NALM6 (cell line): ENCODE results near the genes SNX19, SPATA19 and JAM3.

DNA sequence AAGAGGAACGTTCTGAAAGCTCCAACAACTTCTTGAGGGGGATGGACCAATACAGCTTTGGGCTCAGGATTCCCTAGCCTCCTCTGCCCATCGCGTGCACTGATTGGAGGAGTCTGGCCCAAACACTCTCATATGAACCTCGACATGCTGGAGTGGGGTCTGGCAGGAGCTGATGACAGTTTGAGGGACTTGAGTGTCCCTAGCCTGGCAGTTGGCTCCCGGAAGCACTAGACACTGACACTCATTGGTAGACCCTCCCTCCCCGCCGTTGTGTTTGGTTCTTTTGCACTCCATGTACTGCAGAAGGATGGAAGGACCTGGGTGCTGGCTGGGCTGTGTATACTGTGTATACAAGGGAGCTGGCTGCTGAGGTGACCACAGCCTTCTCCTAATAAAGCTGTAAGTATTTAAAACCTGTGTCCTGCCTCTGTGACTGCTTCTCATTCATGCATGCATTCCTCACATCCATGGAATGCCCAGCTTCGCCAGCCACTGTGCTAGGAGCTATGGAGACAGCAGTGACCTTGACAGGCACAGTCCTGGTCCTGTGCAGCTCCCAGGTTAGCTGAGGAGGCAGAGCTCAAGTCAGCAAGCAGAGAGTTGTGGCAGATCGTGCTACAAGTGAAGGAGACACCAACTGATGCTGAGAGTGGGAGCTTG, 27.9 kb downstream of the ADAMTS15 start:
- PRO-cap: no peak

- PRO-cap: no peak
These were observed 186.5 kb downstream of the ADAMTS15 start for GRCh38 chr11:130634808-130635464.

GRCh38 chr11:130645400-130646029, 197.1 kb downstream of the ADAMTS15 start:
- PRO-cap: no peak

GRCh38 chr11:130675219-130676049, 227.0 kb downstream of the ADAMTS15 start:
- PRO-cap: no peak

GRCh38 chr11:130909781-130910574, 6.3 kb downstream of the SNX19 start:
- PRO-cap: no peak

DNA sequence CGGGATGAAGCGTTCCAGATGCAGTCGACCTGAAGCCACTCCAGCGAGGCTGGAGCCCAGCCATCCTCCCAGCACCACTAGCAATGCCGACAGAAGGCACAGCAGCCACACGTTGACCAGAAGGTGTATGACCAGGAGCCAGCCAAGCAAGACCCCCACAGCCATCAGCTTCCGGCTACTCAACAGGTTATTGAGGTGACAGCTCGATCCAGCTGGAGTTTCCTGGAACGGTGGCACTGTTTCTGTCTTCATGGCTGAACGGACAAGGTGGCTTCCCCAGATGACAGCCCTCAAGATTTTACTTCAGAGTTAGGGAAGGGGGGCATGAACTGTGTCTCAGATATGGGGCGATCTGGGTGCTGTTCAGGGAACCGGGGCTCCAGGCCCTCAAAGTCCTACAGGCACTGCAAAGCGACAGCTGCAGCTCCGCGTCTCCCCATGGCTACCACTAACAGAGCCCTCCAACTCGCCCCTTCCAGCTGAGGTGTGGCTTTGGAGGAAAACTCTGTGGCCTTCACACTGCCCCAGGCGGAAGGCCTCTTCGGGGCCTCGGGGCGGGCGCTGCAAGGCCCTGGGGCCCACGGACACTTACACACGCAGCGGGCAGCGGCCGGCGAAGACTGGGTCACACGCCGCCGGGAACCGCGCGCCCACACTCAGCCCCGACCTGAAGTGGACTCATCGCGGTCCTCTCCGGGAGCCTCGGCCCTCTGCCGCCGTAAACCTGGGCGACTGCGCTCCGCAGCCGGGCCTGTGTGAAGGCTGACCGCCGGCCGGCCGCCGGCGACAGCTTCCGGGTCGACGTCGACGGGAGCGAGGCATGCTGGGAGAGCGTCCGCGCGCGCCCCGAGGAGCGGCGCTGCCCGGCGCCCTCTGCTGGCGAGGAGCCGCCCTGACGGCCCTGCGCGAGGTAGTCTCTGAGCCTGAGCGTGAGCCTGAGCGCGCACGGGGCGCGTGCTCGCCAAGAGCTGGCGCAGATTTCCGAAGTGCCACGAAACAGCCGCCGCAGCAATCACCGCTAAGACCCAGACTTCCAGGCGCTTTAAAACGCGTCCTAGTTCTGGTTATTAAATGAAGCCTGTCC, at the start of gene SNX19:
Gene SNX19 (minus strand): TSS at position 792 of the 1,084 bp plus-strand sequence.
- PRO-cap: unidirectional peak, minus-strand start at position 762 of the sequence

DNA sequence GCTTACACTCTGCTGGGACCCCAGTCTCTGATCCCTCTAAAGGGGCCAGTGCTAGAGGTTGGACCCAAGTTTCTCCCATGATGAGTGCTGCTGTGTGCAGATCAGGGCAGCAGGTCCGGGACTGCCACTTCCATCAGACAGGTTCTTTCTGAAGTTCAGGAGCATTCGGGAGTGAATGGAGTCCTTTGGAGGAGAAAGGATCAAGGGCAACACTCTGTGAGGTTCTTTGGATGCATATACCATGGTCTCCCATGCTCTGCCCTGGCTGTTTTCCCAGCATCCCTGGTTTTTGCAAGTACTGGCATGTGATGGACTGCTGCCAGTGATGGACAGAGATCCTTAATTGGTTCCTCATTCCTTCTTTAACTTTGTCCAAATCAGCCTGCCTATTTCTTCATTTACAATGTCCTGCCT, 44.0 kb downstream of the NTM start:
- PRO-cap: no peak

DNA sequence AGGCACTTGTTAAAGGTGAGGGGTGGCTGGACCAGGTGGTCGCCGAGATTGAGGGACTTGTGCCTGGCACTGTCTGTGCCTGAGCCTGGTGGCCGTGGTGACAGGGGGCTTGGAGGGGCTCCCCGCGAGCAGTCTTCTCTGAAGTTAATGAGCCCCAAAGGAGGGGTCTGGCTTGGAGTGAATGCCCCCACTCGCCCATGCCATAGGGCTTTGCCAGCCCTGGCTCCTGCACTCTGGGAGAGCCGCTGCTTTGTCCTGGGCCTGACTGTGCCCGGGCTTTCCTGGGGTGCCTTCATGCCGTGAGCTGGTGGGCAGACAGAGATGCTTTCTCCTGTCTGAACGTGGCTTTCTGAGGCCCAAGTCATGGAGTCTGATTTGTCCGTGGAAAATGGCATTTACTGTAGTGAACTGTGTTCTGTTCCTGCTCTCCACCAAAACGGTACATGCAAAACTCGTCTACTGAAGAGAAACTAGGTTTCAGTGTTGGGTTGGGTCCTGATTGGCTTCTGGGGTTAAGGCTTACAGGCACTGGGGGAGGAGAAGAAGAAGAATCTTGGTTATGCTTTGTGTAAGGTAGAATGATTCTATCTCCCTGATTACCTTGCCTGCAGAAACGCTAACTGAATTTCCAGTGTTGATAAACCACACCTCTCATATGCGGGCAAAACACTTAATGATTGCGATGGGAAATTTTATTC, 541.6 kb downstream of the NTM start:
- PRO-cap: no peak

DNA sequence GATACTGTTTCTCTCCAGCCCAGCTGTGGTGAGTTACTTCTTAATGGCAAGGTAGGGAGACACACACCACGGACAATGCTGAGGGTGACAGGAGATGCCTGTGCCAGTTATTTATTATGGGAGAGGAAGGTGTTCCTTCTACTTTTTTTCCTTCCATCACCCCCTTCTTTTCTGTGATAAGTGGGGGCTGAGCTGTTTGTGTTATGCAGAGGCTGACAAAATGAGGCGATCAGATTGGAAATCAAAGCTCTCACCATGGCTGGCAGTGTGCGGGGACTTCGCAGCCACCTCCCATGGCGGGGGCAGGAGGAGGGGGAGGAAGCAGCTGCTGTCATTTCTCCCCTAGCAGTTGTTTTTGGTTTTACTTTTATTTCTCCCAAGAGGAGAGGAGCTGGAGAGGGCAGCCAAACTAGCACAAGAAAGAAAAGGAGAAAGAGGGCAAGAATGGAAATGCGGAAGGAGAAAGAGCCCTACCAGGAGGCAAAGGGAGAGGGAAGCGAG, 755.9 kb downstream of the NTM start:
- PRO-cap: no peak

GRCh38 chr11:133063837-133065049, 468.1 kb downstream of the OPCML start:
- PRO-cap: no peak

GRCh38 chr11:133845234-133845852, at the start of gene SPATA19:
Gene SPATA19, minus strand, starts transcription at chr11:133845513.
- PRO-cap: no peak

DNA sequence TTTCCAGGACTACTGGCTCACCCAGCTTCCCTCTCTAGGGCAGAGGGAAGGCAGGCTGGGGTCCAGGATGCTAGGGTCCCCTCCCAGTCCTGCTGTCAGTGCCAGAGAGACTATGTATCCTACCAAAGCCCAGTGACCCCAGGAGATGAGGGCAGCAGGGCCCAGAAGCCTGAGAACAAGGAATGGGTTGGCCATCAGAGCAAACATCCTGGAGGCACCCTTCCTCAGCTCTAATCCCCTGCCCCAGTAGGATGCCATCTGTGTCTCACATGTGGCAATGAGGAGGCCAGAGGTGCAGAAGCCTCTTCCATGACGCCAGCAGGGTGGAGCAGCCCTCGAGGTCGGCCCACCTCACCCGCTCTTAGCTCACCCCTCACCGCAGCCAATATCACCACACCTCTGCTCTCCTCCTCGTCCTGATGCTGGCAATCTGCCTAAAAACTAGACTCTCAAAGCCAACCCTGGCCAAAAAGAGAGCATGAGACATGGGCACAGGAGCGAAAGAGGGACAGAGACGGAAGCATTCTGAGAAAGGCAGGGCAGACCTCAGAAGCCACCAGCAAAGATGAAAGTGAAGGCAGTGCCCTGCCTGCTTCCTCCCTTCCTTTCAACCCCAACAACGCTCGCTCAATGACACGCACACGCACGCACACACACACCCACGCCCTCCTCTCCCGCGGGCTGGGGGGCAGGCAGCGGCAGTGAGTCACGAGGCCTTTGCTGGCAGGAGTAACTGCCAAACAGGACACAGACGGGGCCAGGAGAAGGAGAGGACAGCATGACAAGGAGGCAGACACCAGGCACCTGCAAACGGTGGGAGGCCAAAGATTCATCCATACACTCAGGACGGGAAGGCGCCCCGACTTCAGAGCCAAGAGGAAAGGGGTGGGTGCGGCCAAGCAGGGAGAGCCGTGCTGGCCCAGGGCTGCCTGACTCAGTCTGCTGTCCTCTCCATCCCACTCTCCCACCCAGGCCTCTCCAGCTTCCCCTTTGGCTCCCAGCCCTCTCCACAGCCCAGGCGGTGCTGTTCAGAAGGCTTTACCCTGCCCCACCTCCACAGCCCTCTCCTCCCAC, 11.6 kb downstream of the IGSF9B start:
- PRO-cap: no peak

GRCh38 chr11:133954912-133956180, 1.4 kb downstream of the IGSF9B start:
- PRO-cap: no peak

- PRO-cap: no peak
These were observed 8.3 kb upstream of the IGSF9B start for GRCh38 chr11:133964998-133965585.

- PRO-cap: no peak
These were observed 13.9 kb upstream of the IGSF9B start for GRCh38 chr11:133970732-133971017.

GRCh38 chr11:134068715-134069339, at the start of gene JAM3:
Gene JAM3, plus strand, starts transcription at chr11:134069072.
- PRO-cap: no peak

DNA sequence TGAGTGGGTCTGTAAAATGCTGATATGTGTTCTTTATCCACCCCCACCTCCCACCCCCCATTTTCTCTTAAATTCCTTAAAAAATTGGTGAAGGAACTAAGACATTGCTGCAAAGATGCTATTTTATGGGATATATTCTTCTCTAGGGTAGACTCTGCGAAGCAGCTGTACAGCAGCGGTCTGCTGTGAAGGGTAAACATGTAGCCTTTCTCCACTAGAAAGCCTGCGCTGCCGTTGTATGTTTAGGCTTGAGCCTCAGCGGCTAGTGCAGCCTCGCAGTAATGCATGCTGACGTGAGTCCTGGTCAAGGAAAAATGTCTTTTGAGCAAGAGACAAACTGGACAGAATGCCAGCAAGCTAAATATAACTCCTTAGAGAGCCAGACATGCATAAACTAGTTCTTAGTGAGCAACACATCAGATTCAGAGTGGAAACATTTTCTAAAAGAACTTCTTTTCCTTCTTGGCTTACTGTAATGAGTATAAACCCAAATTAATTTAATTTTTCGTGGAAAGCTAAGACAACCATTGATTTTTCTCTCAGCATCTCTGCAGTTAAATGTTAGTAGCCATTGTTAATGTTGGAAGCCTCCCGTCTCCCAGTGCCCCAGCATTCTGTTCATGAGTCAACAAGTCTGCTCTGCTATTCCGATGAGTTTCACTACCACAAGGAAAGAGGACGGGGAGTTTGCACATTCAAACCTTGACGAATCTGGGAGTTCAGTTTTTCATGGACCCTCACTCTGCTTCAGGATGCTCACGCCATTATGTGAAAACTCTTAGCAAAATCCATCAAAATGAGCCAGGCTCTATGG, 51.3 kb downstream of the JAM3 start:
- PRO-cap: no peak

DNA sequence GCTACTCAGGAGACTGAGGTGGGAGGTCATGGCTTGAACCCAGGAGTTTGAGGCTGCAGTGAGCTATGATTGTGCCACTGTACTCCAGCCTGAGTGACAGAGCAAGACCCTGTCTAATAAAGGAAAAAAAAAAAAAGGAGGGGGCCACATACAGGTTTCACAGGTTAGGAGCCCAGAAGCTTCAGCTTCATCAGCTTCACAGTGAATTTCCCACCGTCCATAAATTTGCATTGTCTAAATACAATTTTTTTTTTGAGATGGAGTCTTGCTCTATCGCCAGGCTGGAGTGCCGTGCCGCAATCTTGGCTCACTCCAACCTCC, 7.0 kb upstream of the GLB1L3 start:
- PRO-cap: no peak

DNA sequence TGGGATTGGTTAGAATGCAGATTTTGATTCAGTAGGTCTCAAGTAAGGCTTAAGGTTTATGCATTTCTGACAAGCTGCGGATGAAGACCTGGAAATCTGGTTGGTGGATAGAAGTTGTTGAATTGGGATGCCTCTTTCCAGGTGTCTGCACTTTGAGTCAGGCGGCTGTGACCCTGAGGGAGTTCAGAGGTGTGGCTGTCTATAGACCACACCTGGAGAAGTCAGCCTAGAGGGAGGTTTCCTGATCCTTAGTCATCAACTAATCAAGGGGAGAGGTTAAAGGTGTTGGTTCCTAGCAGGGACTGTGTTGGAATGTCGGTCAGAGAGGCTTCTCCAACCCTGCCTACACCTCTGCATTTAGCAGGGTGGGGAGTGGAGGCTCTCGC, 8.0 kb downstream of the GLB1L2 start:
- PRO-cap: no peak

- PRO-cap: no peak
These were observed 350.2 kb upstream of the B3GAT1 start for GRCh38 chr11:134761920-134763002.